A375 (cell line): ENCODE measurements around a stretch of chr3.

DNA sequence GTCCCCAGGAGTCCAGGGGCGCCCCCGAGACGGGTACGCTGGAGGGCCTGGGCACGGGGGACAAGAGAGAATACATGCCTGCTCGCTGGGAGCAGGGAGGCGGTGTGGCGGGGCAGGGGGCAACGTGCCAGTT is 460 bp upstream of the ARPP21 start:
- RAMPAGE, long total RNA: no peak

DNA sequence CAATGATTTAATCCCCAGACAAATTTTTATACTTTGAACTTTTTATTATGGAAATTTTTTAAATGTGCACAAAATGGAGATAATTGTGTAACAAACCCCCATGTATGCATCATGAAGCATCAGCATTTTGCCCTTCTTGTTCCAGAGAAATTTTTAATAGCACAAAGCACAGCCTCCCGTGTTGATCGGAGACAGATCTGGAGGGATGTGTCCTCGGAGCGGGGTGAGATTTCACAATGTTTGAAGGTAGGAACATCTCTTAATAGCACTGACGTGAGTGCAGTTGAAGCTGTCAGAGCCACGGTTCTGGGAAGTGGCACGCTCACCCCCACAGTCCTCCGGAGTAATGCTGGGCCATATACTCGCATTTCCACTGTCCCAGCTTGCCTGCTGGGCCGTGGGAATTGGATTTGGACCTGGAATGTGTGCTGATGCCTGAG is 24.1 kb downstream of the ARPP21 start:
- RAMPAGE, long total RNA: no peak

DNA sequence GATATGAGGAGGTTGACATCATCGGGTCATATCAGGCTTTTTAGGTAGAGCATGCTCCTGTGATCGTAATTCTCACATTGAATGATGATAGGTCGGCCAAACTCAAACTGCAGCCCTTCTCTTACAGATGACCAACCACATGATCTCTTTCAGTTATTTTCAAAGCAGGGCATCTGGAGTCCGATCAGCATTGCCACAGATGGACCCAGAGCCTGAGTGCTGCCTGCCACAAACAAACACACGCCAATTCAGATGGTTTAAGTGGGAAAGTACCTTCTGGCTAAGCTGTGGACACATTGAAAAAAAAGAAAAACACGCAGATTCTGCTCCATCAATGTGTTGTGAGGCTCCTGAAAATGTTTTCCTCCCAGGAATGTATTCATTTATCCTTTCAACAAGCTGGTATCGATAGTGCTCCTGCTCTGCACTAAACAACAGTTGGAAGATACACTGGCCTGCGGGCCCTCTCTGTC is 31.1 kb downstream of the ARPP21 start:
- RAMPAGE, long total RNA: no peak

DNA sequence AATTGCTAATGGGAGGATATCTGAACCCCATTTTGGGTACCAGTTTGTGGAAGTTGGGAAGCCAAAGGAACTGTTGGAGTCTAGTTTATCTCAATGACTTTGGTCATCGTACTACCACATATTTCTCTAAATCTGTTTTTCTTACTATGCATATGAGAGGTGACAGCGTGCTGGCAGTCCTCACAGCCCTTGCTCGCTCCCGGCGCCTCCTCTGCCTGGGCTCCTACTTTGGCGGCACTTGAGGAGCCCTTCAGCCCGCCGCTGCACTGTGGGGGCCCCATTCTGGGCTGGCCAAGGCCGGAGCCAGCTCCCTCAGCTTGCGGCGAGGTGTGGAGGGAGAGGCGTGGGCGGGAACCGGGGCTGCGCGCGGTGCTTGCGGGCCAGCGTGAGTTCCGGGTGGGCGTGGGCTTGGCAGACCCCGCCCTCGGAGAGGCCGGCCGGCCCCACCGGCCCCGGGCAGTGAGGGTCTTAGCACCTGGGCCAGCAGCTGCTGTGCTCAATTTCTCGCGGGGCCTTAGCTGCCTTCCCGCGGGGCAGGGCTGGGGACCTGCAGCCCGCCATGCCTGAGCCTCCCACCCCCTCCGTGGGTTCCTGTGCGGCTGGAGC is 72.8 kb downstream of the STAC start:
- RAMPAGE, long total RNA: no peak

- RAMPAGE, long total RNA: no peak
Observed at GRCh38 chr3:36618327-36618560, 146.1 kb downstream of the DCLK3 start.

DNA sequence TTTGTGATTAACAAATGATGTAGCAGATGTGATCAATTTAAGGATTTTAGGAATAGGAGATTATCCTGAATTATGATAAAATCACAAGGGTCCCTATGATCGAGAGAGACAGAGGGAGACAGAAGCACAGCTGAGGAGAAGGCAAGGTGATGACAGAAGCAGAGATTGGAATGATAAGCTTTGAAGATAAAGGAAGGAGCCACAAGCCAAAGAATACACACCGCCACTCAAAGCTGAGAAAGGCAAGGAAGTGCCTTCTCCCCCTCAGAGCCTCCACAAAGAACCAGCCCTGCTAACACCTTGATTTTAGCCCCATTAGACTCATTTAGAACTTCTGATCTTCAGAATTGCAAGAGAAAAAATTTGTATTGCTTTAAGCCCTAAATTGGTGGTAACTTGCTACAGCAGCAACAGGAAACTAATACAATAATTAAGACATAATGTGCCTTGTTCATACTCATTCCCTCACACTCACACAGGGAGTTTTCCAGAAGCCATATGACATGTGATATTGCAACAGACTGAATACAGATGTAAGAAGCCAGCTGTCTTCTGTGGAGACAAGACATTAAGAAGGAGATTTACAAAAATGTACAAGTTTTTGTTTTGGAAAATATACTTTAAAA is 38.2 kb downstream of the TRANK1 start:
- RAMPAGE, long total RNA: no peak

DNA sequence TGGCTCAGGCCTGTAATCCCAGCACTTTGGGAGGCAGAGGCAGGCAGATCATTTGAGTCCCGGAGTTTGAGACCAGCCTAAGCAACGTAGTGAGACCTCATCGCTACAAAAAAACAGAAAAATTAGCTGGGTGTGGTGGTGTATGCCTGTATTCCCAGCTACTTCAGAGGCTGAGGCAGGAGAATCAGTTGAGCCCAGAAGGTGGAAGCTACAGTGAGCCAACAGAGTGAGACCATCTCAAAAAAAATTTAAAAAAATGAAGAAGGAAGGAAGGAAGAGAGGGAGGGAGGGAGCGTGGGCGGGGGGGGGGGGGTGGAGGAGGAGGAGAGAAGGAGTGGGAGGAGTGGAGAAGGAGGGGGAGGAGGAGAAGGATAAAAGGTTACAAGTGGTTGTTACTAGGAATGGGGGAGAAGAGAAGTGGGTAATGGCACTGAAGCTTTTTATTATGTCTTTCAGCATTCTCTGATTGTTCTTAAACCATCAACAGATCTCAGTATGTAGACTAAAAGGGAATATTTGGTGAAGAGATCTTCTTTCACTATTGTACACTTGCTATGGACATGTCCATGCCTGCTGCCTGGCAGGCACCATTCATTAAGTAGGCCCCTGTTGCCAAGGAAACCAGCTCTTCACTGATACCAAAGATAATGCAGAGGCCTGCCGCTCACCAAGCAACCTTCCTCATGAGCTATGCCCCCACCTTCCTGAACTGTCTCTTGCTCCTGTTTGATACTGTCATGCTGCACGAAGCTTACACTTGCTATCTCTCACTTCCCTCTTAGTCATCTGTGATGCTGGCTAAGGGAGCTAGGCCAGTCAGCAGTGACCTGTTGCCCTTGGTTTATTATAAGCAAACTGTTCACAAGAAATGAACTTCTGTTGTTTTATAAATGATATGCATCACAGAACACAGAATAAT is 23.3 kb downstream of the EPM2AIP1 start:
- RAMPAGE, long total RNA: no peak

GRCh38 chr3:37015584-37016091 is 22.3 kb downstream of the MLH1 start:
- RAMPAGE, long total RNA: no peak

DNA sequence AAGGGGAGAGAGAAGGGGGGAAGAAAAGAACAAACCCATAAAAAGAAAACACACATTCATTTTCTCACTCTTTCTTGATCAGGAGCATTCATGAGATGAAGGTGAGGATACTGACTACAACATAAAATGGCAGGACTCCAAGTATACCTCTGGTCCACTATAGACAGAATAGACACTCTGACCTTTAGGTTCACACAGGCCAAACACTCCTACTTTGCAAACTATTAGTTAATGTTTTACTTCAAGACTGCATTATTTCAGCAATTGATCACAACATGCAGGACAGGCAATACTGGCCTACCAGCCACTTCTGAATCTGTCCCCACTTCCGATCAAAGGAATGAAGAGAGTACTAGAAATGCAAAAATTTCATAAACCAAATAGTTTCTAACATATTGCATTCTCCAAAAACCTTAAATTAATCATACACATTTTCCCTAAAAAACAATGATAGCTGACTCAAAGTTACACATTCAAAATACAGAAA is 47.0 kb downstream of the LRRFIP2 start:
- RAMPAGE, long total RNA: no peak

GRCh38 chr3:37140877-37141325 is 33.5 kb downstream of the LRRFIP2 start:
- RAMPAGE, long total RNA: no peak

DNA sequence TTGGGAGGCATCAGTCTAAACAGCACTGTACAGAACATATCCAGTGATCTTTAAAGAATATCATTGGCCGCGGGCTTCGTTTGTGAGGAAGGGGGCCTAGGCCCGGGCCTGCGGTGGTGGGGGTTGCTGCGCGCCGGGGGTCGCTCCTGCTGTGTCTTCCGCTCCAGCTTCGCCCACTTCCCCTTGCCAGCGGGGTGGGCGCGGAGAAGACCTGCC is 32.3 kb downstream of the GOLGA4 start:
- RAMPAGE, long total RNA: no peak

DNA sequence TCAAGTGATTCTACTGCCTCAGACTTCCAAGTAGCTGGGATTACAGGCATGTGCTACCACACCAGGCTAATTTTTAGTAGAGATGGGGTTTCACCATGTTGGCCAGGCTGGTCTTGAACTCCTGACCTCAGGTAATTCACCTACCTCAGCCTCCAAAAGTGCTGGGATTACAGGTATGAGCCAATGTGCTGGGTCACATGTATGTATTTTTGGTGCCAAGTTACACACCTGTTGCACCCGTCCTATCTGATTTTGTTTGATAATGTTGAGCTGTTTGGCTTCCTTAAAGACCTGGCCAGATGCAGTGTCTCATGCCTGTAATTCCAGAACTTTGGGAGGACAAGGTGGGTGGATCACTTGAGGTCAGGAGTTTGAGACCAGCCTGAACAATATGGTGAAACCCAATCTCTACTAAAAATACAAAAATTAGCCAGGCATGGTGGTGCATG is 71.0 kb downstream of the GOLGA4 start:
- RAMPAGE, long total RNA: no peak

DNA sequence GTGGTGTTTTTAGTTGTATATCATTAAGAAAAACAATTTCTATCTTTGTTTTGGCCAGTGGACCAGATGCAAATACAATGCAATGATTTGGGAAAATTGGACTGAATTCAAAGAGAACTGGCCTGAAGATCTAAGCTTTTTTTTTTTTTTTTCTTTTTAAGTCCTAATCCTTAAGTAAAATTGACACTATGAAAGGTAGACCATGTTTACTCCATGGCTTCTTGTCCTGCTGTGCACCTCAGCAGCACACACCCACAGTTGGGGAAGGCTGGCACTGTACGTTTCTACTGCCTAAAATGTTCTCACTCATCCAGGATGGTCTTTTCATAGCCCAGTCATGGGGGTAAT is 92.5 kb downstream of the GOLGA4 start:
- RAMPAGE, long total RNA: no peak

- RAMPAGE, long total RNA: no peak
Observed at GRCh38 chr3:37341441-37341944, 98.4 kb downstream of the GOLGA4 start.

GRCh38 chr3:37442041-37442585 is 9.8 kb upstream of the ITGA9 start:
- RAMPAGE, long total RNA: no peak

GRCh38 chr3:37470806-37471181 is 18.9 kb downstream of the ITGA9 start:
- RAMPAGE, long total RNA: no peak

DNA sequence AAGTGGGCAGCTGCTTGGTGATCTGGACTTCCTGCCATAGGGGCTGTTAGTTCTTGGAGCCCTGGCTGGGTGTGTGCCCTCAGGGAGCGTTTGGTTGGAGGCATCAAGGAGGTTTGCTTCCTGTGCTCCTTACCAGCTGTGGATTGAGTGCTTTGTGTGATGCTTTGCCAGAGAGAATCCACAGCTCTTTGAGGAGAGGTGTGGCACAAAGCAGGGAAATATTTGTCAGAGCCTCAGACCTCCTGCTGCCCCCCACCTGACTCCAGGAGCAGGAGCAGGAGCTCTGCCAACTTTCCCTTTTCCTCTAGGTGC is 2.3 kb downstream of the CTDSPL start:
- RAMPAGE, long total RNA: no peak

- RAMPAGE, long total RNA: no peak
Observed at GRCh38 chr3:37945816-37946575, 44.6 kb upstream of the VILL start.

GRCh38 chr3:38141007-38142431 is 3.1 kb downstream of the MYD88 start:
- RAMPAGE, long total RNA: no peak

- RAMPAGE, long total RNA: no peak
Observed at GRCh38 chr3:38164276-38165330, 734 bp upstream of the OXSR1 start.